Ileum (tissue), 1 donor: ENCODE results near the genes ACP1 and DCDC2C.

- PRO-cap = bidirectional peak, plus-strand start at chr2:45037, minus-strand start at chr2:44930
These were observed 1.5 kb downstream of the FAM110C start for GRCh38 chr2:44816-45156.

- PRO-cap = bidirectional peak, plus-strand start at chr2:264949, minus-strand start at chr2:264776
These were observed at the start of gene ACP1 for GRCh38 chr2:264309-265023. Gene ACP1 (plus strand): TSS chr2:264947.

GRCh38 chr2:447088-447762, 159.3 kb upstream of the ALKAL2 start:
- PRO-cap = no peak

DNA sequence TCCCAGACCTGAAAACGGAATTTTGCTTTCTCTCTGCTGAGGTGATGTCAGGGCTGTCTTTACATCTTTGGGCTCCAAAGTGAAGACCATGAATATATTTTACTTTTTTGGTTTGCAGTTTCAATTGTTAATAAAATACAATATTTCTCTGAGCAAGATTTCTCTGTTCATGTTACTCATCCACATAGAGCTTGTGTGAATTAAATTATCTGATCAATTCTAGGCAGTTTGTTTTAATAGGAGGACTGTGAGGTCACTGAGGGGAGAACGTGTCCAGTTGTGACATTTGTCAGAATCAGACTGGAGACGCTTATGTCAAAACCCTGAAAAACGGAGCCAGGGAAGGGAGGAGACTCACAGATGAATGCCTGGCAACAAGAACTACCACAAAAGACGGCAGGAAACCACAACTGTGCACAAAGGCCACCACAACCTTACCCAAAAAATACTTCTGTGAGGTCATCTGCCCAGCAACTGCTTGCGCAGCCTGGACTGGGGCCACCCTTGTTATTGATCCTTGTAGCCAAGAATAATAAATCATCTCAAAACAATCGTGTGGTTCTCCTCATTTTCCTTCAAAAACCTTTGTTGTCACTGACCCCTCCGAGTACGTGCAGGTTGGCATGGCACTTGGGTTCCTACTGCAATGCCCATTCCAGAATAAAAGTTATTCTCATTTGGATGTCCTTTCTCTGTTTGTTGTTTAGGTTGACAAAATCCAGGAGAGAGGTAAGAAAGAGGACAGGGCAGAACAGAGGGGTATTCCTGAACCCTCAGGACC, 173.0 kb upstream of the ALKAL2 start:
- PRO-cap = no peak

DNA sequence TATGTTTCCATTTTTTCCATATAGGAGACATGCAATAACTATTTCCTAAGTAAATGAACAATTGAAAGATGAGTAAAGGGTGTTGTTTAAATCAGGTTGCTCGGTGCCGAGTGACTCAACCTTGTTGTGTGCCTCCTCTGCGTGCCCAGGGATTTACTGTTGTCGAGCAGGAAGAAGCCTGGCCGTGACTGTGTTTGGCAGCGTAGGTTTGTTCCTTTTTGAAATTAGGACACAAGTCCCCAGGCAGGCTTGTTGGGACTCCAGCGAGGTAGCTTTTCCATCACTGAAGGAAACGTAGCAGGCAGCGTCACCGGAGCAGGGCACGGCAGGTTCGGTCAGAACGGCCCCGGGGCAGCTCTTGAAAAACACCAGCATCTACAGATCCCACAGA, 48.6 kb downstream of the TMEM18 start:
- PRO-cap = no peak

DNA sequence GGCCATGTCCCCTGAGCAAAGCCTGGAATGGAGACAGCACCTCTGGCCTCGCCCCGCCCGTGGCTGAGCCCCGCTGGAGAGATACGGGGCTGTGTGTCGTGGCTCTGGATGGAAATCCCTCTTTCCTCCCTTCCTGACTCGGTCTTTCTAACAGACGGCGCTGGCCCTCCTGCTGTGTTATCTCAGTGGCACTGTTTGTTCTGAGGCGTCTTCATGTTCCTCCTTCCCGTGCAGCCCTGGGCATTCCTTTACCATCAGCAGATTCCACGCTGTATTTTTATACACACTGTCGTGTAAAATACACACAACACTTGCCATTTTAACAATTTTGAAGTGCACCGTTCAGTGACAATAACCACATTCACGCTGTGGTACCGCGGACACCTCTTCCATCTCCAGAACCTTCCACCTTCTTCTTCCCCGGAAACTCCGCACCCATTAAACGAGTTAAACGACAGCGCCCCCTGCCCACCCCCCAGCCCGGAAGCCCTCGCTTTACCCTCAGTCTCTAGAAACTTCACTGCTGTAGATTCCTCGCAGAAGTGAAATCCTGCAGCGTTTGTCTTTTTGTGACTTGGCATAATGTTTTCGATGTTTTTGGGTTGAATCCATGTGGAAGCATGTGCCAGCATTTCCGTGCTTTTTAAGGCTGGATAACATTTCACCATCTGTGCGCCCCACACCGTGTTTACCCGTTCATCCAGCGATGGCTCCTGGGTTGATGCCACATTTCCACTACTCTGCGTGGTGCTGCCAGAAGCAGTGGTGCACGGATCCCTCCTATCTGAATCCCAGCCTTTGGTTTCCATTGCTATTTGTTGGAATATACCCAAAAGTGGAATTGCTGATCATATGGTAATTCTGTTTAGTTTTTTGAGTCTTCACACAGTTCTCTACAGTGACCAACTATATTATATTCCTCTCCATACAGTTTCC, 31.9 kb upstream of the TMEM18 start:
- PRO-cap = no peak

DNA sequence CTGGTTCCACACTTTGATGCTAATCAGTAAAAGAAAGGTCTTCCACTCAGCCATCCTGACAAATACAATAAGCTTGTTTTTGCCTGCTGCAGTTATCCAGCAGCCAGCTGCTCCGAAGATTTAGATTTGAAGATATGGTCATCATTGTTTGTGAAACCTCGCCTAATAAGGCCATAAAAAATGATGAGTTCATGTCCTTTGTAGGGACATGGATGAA, 168.6 kb upstream of the TPO start:
- PRO-cap = no peak

GRCh38 chr2:1366373-1366791, 46.9 kb upstream of the TPO start:
- PRO-cap = no peak

DNA sequence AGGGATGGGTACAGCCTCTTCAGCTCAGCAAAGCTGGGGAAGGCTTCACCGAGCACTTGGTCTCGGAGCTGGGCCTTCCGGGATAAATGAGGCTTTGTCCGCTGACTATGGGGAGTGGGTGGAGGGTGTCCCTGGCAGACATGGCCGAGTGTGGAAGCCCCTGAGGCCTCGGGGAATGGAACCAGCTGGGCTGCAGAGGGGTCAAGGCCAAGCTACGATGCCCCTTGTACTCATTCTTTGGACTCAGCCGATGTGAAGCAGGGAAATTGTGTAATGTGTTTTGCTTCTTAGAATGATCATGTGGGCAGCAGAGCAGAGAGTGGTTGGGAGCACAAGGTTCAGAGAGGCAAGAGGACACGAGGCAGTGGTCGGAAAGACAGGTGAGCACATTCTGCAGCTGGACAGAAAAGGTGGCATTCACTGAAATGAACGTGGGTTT, 142.7 kb downstream of the PXDN start:
- PRO-cap = no peak

DNA sequence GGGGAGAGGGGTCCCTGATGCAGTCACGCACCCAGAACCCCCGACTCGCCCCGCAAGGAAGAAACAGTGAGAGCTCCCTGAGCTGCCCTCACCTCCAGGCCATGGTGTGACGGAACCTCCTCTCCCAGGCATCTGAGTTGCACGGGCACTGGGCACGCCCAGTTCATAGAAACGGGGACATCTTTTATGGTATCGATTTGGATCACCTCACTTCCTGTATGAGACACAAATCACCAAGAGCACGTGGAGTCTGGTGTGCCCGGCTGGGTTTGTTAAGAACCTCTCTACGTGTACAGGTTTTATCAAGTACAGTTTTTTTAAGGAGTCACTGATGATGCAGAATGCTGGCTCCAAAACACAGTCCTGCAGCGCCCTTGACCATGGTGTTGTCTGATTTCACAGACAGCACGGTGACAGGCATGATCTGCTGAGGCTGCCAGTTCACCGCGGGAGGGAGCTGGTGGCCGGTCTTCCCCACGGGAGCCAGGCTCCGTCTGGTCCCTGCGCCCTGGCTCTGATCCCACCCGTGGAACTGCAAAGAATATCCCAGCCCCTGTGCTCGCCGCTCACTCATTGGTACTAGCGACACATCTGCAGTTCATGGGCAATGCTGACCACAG, 35.6 kb downstream of the PXDN start:
- PRO-cap = no peak

- PRO-cap = no peak
These were observed 11.5 kb upstream of the PXDN start for GRCh38 chr2:1755686-1756393.

- PRO-cap = no peak
These were observed 274.0 kb downstream of the MYT1L start for GRCh38 chr2:2057080-2057421.

- PRO-cap = no peak
These were observed 20.8 kb downstream of the EIPR1 start for GRCh38 chr2:3356722-3357220.

- PRO-cap = bidirectional peak, plus-strand start at chr2:3483526, minus-strand start at chr2:3483249
These were observed 36.0 kb downstream of the ADI1 start for GRCh38 chr2:3483061-3484081.

- PRO-cap = unidirectional peak, plus-strand start at chr2:3585635
These were observed 9.5 kb upstream of the COLEC11 start for GRCh38 chr2:3584988-3586220.

- PRO-cap = no peak
These were observed 16.3 kb downstream of the COLEC11 start for GRCh38 chr2:3611049-3611703.

DNA sequence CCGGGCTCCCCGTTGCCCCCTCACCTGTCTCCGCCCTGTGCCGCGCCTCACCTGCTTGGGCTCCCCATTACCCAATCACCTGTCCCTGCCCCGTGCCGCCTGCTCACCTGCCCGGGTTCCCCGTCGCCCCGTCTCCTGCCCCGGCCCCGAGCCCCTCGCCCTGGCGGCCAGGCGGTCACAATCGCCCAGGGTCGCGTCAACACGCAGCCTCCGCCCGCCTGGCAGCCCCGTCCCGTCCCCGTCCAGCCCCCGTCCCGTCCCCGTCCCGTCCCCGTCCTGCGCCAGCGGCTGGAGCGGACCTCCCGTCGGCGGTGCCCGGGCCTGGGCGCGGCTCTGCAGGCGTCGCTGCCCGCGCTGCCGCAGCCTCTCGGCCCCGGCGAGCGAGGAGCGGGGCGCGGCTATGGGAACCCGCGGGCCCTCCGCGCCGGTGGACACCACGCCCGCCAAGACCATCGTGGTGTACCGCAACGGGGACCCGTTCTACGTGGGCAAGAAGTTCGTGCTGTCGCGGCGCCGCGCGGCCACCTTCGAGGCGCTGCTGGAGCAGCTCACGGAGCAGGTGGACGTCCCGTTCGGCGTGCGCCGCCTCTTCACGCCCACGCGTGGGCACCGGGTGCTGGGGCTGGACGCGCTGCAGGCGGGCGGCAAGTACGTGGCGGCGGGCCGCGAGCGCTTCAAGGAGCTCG, at the start of gene DCDC2C:
Gene DCDC2C (plus strand): TSS at position 224 of the 686 bp plus-strand sequence.
- PRO-cap = no peak

DNA sequence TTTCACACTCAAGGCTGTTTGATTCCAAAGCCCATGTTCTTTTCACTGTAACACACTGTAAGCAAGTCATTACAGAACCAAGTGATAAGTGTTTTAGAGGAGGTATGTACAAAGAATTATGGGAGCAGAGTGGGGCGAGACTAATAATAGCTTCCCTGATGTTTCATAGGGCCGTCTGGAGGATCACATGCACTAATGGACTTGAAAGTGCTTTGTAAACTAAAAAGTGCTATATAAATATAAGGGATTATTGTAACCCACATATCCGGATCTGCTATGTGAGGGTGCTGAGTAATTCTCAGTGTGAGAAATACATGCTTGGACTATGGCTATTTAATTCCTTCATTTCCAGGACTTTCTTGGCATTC, 222.6 kb downstream of the SOX11 start:
- PRO-cap = no peak

GRCh38 chr2:6866409-6866881, 738 bp upstream of the CMPK2 start:
- PRO-cap = no peak

GRCh38 chr2:6958922-6959533, 41.8 kb downstream of the RNF144A start:
- PRO-cap = no peak